PC-3 (cell line): ENCODE measurements around a stretch of chr17.

GRCh38 chr17:42404004-42405023 is 16.1 kb upstream of the STAT3 start:
- RAMPAGE, long total RNA = no peak

DNA sequence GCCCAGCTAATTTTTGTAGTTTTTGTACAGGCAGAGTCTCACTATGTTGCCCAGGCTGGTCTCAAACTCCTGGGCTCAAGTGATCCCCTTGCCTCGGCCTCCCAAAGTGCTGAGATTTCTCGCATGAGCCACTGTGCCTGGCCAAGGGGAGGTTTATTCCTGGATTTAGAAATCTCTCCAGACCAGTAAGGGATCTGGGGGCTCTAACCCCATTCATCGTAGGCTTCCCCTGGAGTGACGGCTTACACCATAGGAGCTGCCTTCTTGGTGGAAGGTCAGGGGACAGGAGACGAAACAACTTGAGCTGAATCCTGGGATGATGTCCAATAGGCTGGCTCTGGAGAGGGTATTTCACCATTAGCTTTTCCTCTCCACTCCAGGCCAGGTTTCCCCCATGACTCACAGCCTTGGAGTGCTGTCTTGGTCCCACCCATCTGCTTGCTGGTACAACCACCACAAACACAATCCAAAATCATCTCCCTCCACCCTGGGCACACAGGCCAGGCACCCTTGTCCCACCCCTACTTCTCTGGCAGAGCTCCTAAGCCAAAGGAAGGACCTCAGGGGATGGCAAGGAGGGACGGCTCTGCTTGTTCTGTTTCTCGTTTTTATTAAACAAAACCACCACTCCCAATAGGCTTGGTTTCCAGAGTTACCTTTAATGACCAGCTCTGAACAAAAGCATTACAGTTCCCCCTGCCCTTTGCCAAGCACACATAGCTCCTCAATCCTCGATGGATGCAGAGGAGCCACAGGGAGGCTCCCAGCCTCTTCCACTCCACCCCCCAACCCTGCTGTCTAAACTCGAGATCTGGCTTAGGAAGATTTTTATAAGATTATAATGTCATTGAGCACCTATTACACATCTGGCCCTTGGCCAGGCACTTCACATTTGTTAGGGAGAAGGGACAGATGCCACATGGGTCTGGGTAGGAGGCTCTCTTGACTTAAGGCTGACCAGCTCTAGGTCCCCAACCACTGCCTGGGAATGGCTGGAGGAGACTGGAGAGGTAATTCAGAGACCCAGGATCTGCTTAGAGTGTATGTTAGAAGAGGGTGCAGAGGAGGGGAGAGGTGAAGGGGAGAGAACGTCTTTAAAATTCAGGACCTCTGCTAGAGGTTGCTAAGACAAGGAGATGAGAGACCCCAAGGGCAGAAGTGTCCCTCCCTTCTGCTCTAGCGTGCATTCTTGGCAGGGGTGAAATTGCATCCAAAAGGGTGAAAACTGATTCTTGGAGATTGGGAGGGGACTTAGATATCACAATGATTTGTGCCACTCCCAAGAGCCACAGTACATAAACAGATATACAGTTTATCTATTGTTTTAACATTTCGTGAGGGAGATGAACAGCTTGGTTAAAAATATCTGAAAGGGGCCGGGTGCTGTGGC is 13.3 kb downstream of the CAVIN1 start:
- RAMPAGE, long total RNA = no peak

DNA sequence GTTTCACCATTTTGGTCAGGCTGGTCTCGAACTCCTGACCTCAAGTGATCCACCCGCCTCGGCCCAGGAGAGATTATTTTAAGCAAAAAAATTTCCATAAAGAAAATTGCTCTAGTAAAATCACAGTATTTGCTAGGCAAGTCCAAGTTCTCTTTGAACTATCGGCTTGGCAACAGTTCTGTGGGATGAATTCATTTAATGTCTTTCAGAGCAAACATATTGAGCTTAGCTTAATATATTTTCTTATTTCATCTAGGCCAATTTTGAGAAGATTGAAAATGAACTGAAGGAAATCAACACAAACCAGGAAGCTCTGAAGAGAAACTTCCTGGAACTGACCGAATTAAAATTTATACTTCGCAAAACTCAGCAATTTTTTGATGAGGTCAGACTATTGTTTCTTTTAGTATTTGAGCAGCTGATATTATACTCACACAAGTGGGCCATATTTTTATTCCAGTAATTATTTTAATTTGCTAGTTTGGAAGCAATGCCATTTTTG is 11.2 kb downstream of the ATP6V0A1 start:
- RAMPAGE, long total RNA = no peak

DNA sequence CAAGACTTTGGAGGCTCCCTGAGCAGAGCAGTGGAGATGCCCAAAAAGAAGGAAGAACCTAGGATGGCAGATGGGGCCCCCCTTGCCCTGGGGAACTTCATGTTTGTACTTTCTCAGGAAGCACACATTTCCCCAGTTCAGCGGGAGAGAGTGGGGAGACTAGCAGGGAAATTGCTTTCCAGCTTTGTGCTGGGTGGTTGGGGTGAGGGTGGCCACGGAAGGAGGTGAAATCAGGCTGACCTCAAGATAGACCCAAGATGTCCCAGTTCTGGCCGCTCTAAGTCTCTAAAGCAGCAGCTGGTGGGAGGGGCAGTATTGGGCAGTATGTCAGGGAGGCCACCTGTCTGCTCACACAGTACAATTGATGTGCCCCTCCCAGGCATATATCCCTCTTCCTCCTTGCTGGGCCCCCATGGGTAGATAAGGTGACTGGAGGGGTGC is 17.2 kb upstream of the NAGLU start:
- RAMPAGE, long total RNA = no peak

GRCh38 chr17:42573769-42574294 is 3.7 kb downstream of the PSMC3IP start:
- RAMPAGE, long total RNA = no peak

DNA sequence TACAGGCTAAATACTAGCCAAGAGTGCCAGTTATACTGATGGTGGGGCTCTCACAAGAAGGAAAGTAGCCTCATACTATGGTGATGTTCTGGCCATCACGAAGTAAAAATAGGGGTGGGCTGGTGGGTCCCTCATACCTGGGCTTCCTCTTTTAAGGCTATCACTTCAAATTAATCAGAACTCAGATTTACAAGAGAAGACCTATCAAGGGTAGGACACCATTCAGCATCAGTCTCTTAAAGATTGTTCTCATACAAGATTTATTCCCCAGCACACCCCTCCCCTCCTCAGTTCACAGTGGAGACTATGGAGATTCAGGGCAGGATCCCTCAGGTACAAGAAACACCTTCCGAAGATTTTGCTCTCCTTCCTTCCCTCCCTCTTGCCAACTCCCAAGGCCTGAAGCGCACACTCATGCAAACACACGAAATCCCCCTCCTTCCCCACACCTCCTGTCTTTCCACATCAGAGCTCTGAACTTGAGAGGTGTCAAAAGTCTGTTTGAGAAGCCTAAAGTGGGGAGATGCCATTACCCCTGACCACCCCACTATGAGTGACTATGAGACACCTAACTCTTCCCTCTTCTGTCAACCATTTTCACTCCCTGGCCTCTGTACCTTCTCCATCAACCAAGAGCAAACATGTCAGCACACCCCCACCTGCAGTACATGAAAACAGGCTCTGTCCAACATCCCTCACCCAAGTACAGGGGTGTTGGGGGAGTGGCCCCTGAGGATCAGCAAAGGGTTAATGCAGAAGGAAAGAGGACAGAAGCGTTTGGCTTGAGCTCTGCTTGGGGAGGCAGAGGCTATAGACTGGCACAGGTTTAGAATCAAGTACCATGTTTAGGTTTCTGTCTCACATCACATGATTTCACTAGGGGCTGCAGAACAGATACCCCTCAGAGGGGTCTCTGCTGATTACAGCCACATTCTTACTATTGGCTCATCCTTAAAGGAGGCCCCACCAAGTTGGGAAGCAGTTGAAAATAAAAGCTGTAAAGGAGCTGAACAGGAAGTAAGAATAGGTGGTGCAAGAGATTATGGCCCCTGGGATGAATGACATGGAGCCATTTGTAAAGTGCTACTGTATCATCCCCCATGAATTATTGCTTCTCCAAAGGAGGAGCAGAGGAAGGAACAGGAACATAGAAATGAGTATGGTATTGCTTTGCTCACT is 2.1 kb upstream of the PSMC3IP start:
- RAMPAGE, long total RNA = no peak

GRCh38 chr17:42618334-42619403 is 9.2 kb downstream of the TUBG1 start:
- RAMPAGE, long total RNA = no peak

GRCh38 chr17:42632842-42633586 is 23.5 kb downstream of the TUBG1 start:
- RAMPAGE, long total RNA = no peak

DNA sequence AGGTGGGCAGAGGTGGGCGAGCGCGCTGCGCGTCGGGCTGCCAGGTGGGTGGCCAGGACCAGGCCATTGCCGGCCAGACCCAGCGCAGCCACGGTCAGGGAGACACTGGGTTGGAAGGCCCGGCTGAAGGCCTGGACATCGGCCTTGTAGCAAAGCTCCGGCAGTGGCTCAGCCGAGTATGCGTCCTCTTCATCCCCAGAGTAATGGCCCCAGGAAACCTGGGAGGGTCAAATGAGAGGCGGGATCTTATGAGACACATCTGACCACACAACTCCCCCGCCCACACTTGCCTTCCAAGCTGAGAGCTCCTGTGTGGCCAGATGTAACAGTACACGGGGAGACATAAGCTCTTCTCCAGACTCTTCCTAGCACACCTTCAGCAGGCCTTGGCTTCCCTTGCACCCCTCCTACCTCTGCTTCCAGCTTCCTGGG is 1.2 kb downstream of the CCR10 start:
- RAMPAGE, long total RNA = no peak

GRCh38 chr17:42683473-42684118 is 1.3 kb downstream of the CNTNAP1 start:
- RAMPAGE, long total RNA = no peak

- RAMPAGE, long total RNA = no peak
Observed at GRCh38 chr17:42700960-42701688, 18.8 kb downstream of the CNTNAP1 start.

GRCh38 chr17:42754806-42755280 is 6.2 kb upstream of the RAMP2 start:
- RAMPAGE, long total RNA = no peak

GRCh38 chr17:42989061-42989499 is 8.7 kb downstream of the RUNDC1 start:
- RAMPAGE, long total RNA = no peak

DNA sequence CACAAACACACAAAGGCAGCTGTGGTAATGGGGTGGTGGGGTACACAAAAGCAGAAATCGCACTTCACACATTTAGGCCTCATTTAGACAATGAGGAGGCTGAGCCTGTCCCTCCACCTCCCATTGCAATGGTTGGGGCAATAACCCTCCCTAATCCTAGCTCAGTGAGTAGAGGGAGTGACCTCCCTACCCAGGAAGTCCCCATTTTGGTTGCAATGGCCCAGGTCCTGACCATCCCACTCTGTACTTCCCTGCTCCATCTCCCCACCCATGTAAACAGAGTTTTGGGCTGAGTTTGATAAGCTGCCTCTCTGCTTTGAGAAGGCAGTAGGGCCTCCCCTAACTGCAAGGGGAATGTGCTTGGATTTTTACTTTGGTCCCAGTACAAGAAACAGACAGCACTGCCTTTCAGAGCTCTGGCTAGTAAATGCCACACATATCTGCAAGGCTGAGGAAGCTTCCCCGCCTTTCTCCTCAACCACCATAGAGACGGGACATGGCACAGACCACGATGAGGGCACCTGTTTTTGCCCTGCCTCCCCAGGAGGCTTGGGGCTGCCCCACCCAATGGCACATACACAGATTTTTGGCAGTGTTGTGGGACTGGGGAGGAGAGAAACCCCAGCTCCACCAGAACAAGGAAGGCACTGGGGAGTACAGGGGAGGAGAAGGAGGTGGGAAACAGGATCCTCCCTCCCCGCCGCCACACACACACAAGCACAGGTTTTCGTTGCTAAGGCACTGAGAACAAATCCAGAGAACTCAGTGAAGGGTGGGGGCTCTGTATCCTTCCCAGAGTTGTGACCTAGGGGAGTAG is 7.3 kb downstream of the VAT1 start:
- RAMPAGE, long total RNA = no peak

DNA sequence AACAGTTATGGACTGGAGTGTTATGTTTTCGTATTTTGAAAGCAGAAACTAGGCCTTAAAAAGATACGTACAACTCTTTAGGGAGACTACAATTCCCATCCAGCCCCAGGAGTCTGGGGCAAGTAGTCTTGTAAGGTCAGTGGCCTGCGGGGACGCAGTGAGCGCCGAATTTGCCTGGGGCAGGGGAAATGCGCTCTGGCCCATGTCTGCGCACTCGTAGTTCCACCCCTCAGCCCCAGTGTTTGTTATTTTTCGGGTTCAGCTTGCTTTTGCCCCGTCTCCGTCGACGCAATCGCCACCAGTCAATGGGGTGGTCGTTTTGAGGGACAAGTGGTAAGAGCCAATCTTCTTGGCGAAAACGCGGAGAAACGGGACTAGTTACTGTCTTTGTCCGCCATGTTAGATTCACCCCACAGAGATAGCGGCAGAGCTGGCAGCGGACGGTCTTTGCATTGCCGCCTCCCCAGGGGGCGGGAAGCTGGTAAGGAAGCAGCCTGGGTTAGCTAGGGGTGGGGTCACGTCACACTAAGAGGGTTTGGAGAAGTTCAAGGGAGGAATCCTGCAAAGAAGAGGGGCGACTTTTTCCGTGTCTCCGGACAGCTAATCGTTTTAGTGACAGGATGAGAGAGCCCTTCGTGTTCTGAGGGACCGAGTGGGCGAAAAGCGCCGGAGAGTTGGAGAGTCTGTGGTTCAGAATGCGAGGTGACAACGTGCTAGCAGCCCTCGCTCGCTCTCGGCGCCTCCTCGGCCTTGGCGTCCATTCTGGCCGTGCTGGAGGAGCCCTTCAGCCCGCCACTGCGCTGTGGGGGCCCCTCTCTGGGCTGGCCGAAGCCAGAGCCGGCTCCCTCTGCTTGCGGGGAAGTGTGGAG is 1.0 kb upstream of the BRCA1 start:
- RAMPAGE, long total RNA = no peak

DNA sequence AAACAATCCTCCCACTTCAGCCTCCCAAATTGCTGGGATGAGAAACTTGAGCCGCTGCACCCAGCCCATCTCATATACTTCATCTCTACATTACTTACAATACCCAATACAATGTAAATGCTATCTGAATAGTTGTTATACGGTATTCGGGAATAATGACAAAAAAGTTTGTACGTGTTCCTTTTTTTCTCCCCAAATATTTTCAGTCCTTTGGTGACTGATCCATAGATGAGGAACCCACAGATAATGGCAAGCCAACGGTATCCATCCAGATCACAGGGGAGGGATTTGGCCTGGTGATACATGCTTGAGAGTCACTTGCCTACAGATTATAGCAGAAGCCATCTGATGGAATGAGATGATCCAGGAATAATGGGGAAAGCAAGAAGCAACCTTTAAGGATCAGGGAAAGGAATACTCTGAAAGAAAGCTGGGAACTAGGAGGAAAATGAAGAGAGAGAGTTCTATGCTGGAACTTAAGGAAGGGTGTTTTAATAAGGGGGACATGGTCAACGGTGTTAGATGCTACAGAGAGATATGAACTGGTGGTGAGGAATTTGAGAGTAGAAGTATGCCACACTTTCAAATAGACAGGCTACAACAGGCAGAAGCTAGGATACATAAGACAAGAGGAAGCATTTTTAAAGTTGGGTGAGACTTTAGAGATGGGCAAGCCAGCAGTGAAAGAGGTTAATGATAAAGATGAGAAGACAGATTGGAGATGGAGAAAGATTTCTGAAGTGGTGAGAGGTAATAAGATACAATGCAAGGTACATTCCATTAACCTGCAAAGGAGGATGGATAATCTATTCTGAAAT is 3.9 kb upstream of the TMEM106A start:
- RAMPAGE, long total RNA = no peak

DNA sequence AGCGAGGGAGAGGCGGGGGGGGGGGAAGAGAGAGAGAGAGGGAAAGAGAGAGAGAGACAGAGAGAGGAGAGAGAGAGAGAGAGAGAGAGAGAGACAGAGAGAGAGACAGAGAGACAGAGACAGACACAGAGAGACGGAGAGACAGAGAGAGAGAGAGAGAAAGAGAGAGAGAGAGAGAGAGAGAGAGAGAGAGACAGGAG is 16.6 kb upstream of the CCDC200 start:
- RAMPAGE, long total RNA = no peak

GRCh38 chr17:43463424-43464002 is 20.3 kb upstream of the DHX8 start:
- RAMPAGE, long total RNA = no peak

- RAMPAGE, long total RNA = no peak
Observed at GRCh38 chr17:43542755-43543744, 3.1 kb downstream of the ETV4 start.

GRCh38 chr17:43544487-43544909 is 1.6 kb downstream of the ETV4 start:
- RAMPAGE, long total RNA = no peak